ENCODE measurements around the genes DNTT and OPALIN.

- PRO-cap, 2 experiments = no peak in any of the 2 experiments
These were observed 125.7 kb upstream of the PDLIM1 start for GRCh38 chr10:95416373-95417005.

- PRO-cap, 2 experiments = no peak in any of the 2 experiments
These were observed 129.2 kb downstream of the SORBS1 start for GRCh38 chr10:95431836-95432415.

DNA sequence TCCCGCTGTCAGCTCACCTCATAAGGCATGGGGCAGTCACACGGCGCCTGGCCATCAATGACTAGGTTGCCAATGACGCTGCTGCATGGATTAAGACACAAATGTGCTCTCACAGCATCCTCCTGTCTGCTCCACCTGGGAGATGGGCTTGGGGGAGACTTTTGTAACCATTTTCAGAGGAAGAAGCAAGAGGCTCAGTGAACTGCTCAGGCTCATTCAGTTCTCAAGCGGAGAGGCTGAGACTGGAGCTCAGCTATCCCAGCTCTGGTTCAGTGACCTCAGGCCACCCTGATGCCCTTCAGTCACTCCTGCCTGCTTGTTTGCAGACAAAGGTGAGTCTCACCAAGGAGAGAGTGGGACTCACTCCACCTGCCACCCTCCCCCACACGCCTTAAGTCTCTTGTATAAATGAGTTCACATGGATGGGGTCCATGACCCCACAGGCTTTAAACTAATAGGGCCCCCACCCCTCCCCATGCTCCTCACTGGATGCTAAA is 125.3 kb downstream of the SORBS1 start:
- PRO-cap, 2 experiments = no peak in any of the 2 experiments

- PRO-cap, 2 experiments = no peak in any of the 2 experiments
These were observed 80.5 kb downstream of the SORBS1 start for GRCh38 chr10:95480613-95481164.

DNA sequence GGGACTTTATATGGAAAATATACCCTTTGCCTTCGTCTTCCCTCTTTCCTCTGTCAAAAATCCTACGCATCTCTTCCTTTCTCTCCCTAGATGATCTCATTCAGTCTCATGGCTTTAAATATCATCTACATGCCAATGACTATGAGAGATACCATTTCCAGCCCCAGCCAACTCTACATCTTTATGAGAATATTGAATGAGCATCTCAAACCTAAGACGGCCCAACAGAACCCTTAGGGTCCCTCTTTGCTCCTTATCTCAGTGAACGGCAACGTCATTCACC is 72.8 kb downstream of the SORBS1 start:
- PRO-cap, 2 experiments = no peak in any of the 2 experiments

DNA sequence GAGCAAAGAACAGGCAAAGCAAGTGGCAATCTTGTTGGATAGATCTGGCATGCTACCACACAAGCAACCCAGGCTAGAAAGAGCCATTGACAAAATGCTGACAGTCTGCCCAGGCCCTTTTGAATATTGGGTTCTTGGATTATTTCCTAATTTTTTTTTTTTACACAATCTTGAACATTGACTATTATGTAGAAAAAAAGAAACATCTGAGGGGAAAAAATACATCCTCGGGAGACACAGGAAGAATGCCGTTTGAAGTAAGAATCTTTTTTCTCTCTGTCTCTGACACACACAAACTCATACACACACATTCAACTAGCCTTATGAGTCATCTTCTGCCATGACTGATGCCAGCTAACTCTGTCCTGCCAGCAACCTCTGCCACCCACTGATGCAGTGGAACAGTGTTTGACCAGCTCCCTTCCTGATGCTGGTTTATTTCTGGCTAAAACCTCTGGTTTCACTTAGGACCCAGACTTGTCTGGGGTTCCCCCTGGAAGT is 47.2 kb downstream of the SORBS1 start:
- PRO-cap, 2 experiments = no peak in any of the 2 experiments

- PRO-cap, 2 experiments = no peak in any of the 2 experiments
These were observed 42.2 kb downstream of the SORBS1 start for GRCh38 chr10:95518661-95519592.

DNA sequence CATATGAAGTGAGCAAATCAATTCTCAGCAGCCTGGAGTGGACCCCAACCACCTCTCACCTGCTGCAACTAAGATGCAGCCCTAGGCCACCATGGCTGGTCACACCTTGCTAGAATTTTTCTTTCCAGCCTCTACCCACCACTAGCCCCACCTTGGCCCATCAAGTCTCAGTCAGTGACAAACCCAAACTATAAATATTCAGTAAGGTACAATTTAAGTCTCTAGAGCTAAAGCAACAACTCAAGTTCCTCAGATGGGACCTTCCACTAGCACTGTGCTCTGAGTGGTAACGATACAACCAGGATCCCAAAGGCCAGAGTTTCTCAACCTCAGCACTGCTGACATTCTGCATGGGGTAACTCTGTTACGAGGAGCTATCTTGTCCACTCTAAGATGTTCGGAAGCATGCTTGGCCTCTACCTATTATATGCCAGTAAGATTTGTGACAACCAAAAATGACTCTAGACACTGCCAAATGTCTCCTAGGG is 22.2 kb downstream of the SORBS1 start:
- PRO-cap, 2 experiments = no peak in any of the 2 experiments

GRCh38 chr10:95539602-95540170 is 21.5 kb downstream of the SORBS1 start:
- PRO-cap, 2 experiments = no peak in any of the 2 experiments

- PRO-cap, 2 experiments = no peak in any of the 2 experiments
These were observed 1.7 kb downstream of the SORBS1 start for GRCh38 chr10:95559337-95559975.

DNA sequence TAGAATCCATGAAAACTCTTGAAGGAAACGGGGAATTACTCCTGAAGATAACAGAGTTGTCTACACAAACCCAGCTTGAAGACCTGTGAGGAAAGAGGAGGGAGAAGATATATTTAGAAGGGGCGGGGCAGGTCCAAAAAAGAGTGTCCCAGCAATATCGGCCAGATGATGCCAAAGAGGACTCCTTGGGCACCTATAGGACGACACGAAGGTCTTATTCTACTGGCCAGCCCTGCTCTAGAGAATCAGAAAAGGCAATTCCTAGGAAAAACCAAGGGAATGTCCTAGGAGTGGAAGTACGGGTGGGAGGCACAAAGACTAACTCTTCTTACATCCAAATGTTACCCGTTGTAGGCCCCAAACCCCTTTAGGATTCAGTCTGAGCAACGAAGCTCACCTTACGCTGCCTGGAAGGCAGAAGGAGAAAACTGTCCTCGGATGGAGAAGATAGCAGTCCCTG is 741 bp downstream of the TCTN3 start:
- PRO-cap, 2 experiments = no peak in any of the 2 experiments

DNA sequence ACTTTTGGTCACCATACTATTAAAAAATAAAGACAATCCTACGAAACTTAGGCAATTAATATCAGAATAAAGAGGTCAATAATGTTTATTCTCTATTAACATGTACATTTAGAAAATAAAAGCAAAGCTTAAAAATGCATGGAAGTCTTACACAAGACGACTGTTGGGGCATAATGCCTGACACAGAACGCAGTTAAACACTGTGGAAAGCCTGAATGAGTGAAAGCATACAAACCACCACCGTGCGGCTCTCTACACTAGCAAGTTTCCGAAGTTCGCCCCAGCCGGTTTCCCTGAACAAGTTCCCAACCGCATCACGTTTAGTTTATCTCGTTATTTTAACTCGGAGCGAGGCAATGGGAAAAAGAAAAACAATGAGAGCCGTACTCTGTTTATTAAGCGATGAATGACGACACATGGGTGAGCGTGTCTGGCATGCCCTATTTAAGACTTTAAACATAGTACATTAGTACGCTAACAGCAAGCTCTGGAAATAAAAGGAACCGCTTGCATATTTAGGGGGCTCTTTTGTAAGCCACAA is 809 bp upstream of the CC2D2B start:
- PRO-cap, 2 experiments = no peak in any of the 2 experiments

DNA sequence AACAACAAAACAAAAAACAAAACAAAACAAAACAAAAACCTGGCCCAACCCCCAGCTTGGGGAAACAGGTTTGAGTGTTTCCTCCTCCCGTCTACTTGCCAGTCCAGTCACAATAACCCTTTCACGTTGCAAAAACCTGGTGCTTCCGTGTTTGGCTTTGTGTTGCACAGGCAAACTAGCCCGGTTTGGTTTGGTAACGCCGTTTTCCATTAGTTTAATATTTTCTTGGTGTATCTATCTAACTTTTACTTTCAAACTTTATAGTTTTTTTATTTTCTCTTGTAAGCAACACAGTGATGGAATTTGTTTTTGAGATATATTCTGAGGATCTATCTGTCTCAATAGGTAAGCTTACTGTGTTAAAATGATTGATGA is 11.0 kb upstream of the ZNF518A start:
- PRO-cap, 2 experiments = no peak in any of the 2 experiments

DNA sequence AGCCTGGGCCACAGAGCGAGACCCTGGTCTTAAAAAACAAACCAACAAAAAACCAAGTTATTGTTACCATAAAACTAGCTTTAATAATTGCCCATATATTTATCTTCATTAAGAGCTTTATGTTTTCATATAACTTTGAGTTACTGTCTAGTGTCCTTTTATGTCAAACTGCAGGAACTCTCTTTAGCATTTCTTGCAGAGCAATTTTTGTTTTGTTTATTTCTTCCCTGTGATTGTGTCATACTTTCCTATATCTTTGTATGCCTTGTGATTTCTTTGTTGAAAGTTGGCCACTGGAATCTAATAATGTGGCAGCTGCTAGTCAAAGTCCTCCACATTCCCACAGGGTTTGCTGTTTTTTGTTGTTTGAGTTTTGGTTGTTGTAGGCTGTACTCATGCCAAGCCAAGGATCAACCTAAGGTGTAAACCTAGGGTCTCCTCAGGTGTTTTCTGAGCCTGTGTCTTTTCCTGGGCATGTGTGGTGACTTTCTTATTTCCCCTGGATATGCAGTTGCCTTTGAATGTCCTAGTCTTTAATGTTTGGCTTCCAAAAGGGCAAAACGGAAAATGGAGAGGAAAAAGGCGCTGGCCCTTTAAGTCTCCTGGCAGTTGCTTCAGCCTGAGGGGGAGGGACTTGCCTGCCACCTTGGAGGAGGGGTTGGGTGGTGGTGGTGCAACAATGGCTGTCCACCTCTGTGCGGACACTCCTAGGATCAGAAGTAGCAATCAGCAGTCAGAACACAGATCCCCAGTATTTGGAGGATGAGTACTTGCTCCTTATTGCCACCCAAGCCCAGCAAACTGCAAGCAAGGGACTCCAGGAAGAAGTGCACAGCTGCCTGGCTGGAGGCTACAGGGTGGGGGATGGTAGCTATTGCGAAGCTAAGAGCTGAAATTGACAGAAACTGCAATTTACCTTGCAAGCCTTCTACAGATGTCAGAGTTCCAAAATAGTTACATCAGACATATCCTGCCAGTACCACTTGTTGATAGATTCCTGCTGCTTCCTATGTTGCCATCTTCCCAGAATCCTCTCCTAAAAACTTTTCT is 5.7 kb upstream of the ZNF518A start:
- PRO-cap, 2 experiments = no peak in any of the 2 experiments

- PRO-cap, 2 experiments = no peak in any of the 2 experiments
These were observed 620 bp downstream of the ZNF518A start for GRCh38 chr10:96130629-96131204.

DNA sequence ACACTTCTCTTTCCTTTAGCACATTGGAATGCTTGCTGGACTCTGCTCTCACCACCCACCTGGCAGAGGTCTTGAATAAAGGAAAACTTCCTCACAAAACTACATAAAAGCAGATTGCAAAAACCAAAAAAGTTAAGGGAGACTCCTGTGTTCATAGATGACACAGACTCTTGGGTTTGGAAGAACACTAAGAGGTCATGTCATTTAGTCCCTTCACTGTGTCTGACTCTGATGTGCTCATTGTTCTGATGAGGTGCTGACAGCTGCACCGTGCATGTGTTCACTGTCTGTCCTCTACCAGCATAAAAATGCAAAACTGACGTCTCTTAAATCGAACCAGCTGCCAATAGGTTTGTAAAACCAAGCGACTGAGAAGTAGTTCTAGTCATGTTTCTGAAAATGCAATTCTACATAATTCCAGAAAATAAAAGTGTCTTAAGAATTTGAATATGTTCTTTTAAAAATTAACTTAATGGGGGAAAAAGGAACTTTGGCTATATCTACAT is 11.3 kb downstream of the BLNK start:
- PRO-cap, 2 experiments = no peak in any of the 2 experiments

DNA sequence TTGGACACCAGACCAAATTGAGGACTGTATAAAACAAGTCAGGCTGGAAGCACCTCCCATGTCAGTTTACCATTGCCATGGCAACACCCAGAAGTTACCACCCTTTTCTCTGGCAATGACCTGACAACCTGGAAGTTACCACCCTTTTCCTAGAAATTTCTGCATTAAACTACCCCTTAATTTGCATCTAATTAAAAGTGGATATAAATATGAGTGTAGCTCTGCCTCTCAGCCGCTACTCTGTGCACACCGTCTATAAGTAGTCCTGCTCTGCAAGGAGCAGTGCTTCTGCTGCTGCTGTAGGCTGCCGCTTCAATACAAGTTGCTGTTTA is 7.9 kb upstream of the BLNK start:
- PRO-cap, 2 experiments = no peak in any of the 2 experiments

DNA sequence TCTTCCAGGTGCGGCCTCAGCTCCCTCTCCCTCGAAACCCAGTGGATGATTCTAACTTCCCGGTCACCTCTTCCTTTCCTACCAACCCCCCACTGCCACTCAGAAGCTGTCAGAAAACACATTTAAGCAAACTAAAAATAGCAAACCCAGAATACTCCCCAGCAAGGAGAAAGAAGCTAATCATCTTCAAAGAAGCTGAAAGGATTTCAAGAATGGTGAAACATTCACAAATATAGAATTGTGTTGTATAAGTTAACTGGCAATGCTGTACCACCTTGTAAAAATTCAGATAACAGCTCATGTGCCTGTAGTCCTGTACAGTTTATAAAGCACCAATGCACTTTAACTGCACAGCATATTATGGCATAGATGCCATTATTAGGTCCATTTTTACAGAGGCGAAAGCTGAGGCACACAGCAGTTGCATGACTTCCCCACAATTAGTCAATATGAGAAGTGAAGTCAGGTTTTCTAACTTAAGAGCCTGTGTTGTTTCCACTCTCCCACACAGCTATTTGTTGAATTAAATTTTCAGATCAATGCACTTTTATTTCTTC is 13.7 kb upstream of the DNTT start:
- PRO-cap, 2 experiments = no peak in any of the 2 experiments

- PRO-cap, 2 experiments = no peak in any of the 2 experiments
These were observed at the start of gene DNTT for GRCh38 chr10:96304123-96304666. DNTT (plus strand) TSS chr10:96304434.

DNA sequence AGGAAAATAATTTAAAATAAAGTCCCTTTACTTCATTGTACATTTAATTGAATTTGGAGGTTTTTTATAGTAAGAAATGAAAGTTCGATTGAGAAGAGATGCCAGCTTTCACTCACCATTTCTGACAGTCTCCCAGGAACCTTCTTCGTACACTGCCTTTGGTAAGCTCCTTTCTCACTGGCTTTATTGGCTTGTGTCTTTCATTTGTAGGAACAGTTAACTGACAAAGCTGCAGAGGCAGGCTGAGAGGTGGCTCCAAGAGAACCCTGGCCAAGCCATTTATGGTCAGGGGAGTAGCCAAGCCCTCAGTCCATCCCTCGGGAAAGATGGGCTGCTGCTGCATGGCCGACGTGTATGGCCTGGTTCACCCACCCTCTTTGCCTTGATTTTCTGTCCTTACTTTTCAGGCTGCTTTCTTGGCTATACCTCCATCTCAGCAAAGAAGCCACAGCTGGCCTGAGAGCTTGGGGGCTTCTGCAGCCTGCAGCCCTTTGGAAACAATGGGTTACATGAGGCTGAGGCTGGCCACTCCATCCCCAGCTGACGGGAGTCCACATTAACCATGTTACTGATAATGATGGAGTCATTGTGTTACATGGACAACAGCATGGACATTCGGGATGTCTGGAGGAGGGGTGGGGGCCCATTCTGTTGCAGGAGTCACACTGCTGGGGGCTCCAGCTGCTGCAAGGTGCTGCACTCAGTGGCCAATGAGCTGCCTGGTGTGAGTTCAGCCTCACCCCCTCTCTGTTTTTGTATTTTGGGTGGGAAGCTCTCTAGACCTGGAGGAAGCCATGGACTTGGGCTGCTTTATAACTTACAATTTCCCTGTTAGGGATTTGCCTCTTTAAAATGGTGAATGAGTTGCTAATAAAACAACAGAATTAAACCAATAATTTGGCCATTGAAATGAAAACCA is at the start of gene OPALIN:
OPALIN (minus strand) TSS at position 225 of the 919 bp plus-strand sequence.
- PRO-cap, 2 experiments = peak in 1 of 2 experiments; most common plus-strand start position 317 of the sequence (in 1); most common minus-strand start position 222 of the sequence (in 1)

Data from cerebral cortex (tissue), 2 donors.